Parietal lobe (tissue), 2 donors: ENCODE data around the gene NT5M.

- RAMPAGE, long total RNA: no peak
Measured at GRCh38 chr17:17125147-17126132, 80.7 kb downstream of the PLD6 start.

DNA sequence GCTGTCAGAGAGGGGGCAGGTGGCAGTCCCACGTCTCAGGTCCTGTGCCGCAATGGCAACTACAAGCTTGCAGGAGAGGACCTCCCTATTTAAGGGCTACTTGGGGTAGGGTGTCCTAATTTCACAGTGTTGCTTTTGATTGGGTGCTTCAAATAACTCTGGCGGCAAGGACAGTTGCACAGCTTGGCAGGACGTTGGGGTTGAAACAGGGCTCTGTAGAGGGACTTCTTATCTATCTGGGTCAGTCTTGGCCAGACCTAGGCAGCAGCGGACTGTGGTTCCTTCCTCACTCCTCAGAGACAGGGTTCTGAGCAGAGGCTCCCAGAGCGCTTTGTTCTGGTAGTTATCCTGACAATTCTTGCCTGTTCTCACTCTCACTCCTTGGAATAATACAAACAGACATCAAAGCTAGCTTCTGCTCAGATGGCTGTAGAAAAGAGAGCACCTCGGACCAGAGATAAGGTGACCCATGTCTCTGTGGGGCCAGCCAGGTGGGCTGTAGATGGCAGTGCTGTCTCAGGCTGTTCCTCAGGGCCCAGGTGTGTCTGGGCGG lies 61.2 kb downstream of the PLD6 start:
- RAMPAGE, long total RNA: no peak

- RAMPAGE, long total RNA: no peak
Measured at GRCh38 chr17:17158326-17159026, 47.7 kb downstream of the PLD6 start.

GRCh38 chr17:17205782-17206059 lies 412 bp downstream of the PLD6 start:
- RAMPAGE, long total RNA: no peak

- RAMPAGE, long total RNA: no peak
Measured at GRCh38 chr17:17302821-17303449, at the start of gene NT5M. Gene NT5M, plus strand, starts transcription at chr17:17303373.

GRCh38 chr17:17391482-17392130 lies 85.2 kb upstream of the MED9 start:
- RAMPAGE, long total RNA: no peak

DNA sequence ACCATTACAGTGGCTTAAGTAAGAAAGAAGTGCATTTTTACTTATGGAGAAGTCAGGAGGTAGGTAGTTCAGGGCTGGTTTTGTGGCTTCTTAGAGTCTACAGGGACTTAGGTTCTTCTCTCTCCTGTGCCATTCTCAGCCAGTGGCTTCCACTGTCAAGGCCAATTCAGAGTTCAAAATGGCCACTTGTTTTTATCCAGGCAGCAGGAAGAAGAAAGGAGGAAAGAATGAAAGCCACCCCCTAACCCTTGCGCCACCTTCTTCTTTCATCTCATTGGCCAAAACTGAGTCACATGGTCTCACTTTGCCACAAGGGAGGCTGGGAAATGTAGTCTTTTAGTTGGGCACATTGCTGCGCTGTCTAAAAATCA lies 60.8 kb upstream of the MED9 start:
- RAMPAGE, long total RNA: no peak

DNA sequence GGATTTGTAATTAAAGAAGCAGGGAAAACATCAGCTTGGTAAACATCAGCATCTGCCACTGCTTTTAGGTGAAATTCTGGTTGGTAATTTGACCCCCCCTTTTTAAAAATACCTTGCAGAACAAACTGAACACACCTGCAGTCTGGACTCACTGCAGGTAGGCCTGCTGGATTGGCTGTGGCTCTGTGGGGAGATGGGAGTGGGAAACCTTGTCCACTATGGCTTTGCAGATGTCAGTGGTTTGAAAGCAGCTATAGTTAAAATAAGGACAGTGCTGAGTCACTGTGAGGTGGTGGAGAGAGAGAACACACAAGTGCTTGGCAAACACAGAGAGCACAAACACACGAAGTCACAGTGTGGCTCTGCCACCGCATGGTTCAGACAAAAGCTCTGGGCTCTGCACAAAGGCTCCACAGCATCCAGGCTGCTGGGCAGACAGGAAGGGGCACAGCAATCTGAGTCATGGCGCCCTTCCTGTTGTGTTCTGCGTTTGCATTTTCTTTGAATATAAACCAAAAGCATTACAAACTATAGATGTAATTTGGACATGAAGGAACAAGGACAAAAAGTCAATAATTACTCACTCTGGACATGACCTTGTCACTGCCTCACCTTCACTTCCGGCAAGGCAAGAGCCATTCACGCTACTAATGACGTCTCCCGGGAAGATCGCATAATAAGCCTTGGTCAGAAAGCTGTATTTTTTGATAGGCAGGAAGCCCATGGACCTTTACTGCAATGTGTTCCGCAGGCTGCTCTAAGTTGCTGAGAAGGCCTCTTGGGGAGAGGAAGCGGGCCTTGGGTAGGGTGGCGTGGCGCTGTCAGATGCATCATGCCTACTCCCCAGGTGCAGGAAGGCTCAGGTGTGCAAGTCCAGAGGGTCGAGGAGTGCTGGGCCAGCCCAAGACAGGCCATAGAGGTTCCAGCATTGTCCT lies 60.2 kb upstream of the MED9 start:
- RAMPAGE, long total RNA: no peak

GRCh38 chr17:17527292-17528129 lies 31.3 kb upstream of the RASD1 start:
- RAMPAGE, long total RNA: no peak

DNA sequence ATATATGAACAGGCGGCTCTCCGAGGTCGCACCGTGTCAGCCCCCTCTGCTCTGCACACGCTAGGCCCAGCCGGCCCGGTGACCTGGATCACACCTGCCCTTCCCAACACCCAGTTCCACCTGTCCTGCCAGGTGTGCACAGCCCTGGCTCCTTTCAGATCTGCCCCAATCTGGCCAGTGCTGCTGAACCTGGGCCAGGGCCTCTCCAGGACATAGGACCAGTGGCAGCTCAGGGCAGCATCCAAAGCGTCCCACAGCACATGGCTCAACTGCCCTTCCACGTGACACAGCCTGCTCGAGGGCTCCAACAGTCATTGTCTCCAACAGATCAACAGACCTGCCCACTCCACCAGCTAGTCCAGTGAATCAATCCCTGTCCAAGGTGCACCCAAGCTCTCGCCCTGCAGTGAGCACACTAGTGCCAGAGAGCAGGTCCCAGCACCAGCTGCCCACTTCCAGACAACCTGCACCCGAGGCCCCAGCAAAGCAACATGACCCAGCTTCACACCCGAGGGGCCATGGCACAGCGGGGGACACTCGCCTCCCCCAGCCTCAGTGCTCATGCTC lies 33.0 kb upstream of the RASD1 start:
- RAMPAGE, long total RNA: no peak

DNA sequence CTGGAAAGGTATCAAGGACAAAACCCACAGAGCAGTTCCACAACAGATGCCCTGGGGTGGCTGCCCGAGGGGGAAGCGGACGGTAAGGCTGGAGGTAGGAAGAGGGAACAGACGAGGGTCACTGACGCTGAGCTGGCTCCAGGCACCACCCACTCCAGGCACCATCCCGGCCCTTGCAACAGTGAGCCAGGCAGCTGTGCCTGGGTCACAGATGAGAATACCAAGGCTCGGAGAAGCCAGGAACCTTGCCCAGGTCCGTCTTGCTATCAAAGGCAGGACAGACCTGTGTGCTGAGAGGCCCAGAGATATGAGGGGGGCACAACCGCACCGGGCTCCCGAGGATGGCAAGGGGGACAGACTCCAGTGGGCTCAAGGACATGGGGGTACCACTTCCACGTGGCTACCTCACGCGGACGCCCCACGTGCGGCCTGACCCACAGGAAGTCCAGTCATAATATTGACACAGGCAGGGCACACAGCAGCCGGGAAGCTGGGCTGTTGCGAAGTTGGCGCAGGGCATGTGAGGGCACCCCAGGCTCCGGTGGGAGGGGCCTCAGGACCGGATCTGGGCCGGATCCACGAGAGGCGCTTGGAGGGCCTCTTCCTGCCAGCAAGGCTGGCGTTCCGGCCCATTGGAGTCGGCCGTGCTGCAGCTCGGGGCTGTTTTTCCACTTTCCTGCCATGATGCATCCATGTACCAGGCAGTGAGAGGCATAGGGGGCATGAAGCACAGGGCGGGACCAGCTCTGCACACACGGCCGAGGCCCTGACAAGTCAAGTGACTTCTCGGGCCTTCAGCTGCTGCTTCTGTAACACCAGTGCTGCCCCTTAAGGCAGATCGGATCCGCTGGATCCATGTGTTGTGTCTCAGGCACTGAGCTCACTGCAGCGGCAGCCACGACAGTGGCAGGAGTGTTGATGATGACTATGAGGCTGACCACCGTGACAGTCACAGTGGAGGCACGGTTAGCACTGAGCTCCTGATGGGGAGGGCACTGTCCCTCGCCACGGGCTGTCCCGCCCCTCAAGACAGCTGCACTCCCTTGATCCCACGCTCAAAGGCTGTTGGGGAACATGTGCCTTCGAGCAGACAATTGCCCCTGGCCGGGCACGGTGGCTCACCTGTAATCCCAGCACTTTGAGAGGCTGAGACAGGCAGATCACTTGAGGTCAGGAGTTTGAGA lies 29.7 kb downstream of the PEMT start:
- RAMPAGE, long total RNA: no peak

DNA sequence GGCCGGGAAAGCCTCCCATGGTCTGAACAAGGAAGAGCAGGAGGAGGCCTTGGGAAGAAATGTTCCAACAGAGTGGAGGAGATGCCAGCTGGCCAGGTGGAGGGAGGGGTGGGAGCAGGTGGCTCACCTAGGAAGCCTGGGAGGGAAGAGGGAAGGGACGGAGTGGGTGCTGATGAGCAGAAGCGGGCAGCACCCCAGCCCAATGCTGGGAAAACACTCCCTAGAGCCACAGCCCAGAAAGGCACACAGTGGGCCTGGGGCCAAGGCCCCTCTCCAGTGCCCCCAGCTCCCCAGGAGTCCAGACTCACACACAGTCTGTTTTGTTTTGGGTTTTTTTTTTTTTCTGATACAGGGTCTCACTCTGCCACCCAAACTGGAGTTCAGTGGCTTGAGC lies 20.1 kb downstream of the PEMT start:
- RAMPAGE, long total RNA: no peak

GRCh38 chr17:17574032-17574515 lies 17.4 kb downstream of the PEMT start:
- RAMPAGE, long total RNA: no peak

GRCh38 chr17:17576780-17577684 lies 14.5 kb downstream of the PEMT start:
- RAMPAGE, long total RNA: no peak

DNA sequence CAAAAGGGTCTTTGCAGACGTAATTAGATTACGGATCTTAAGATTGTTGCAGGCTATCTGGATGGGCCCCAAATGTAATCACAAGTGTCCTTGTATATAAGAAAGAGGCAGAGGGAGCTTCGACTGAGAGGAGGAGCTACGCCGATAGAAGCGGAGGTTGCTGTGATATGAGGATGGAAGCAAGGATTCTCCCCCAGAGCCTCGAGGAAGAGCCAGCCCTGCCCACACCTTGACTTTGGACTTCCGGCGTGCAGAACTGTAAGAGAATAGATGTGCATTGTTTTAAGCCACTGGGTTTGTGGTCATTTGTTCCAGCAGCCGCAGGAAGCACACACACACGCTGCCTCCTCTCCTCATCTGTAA lies 10.5 kb upstream of the RAI1 start:
- RAMPAGE, long total RNA: no peak

GRCh38 chr17:17701296-17701678 lies 20.0 kb downstream of the RAI1 start:
- RAMPAGE, long total RNA: no peak

GRCh38 chr17:17714321-17714817 lies 33.1 kb downstream of the RAI1 start:
- RAMPAGE, long total RNA: no peak

DNA sequence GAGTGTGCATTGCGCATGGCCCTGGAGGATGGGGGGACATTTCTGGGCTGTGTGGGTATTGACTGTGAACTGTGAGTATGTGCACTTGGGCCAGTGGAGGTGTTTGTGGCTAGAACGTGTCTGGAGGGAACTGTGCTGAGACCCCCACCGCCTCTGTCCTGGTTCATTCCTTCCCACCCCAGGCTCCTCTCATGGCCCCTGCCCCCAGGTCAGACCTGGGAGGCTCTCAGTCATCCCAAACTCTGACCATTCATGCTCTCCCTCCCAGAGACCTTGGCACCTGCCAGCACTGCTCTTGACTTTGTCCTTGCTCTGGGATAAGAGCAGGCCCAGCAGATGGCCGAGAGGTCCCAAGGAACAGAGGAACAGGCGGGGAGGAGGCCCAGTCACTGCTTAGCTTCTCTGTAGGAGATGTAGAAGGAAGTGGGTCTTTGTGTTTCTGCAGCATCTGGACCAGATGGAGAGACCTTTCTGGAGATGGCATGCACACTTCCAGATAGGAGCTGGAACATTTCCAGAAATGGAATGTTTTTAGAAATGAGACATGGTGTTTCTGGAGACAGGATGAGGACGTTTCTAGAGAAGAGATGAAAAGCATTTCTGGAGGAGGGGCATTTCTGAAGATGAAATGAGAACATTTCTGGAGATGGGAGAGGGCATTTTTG lies 55.0 kb downstream of the RAI1 start:
- RAMPAGE, long total RNA: no peak

- RAMPAGE, long total RNA: no peak
Measured at GRCh38 chr17:17792482-17793652, 43.9 kb downstream of the SREBF1 start.

DNA sequence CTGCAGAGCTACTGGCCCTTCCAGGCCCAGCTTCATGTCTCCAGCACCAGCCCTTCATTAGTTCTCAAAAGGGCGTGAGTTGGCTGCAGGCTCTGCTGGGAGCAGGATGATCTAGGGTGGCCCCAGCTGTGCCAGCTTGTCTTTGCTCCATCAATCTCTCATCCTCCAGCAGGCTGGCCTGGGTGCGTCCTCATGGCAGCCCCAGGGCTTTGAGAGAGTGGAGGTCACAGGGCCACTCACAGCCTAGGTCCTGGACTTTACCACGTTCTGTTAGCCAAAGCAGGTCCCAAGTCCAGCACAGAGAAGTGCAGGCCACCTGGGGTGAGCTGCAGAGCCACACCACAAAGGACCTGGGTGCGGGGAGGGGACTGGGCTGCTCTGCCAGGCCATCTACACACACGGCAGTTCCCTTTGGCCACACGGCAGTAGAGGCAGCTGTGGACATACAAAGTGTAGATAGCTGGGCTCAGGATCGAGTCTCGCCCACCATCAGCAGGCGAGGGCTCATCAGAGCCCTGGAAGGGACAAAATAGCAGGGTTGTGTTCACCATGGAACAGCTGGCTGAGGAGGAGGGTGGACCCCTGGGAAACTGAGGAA lies 30.1 kb downstream of the SREBF1 start:
- RAMPAGE, long total RNA: no peak